Choroid plexus epithelial cell (primary cell): ENCODE measurements around a stretch of chr2.

GRCh38 chr2:12824994-12825619, 108.4 kb downstream of the TRIB2 start:
- RRBS = no CpG with 5 or more reads among the region's 9 CpGs

- RRBS = 4% methylated on average over 19 of the region's 106 CpGs
Measured at GRCh38 chr2:14634084-14635179, 1.9 kb downstream of the LRATD1 start.

- RRBS = no CpG with 5 or more reads among the region's 9 CpGs
Measured at GRCh38 chr2:15404422-15404957, 156.6 kb downstream of the NBAS start.

DNA sequence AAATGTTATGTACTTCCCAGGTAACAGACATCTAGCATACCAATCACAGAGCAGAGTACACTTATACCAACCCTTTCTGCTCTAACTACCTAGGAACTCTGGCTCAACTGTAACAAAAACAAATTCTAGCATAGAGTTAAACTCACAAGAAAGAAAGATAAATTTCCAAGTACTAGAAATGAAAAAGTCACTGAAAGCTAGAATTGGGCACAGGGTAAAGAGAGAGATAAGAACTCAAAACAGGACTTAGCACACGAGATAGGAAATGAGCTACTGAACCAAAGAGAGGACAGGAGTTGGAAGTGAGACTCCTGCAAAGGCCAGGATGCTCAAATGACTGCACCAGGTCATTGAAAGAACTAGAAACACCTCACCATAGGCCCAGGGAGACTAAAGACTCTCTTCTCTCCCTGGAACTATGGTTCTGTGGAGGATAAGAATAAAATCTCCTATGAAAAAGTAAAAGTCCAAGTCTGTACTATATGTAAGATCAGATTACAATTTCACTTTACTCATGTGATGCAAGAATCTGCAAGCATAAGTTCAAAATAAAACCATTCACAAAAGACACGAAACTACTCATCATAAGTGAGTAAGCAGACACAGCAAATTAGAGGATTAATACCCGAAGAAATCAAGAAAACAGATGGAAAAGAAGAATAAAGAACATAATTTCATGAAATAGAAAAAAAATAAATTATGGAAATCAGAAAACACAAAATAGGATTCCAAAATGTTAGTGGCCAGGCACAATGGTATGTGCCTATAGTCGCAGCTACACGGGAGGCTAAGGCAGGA, 6.6 kb downstream of the NBAS start:
- RRBS = no CpG with 5 or more reads among the region's 5 CpGs

- RRBS = no CpG with 5 or more reads among the region's 3 CpGs
Measured at GRCh38 chr2:15604827-15605329, 13.2 kb downstream of the DDX1 start.

DNA sequence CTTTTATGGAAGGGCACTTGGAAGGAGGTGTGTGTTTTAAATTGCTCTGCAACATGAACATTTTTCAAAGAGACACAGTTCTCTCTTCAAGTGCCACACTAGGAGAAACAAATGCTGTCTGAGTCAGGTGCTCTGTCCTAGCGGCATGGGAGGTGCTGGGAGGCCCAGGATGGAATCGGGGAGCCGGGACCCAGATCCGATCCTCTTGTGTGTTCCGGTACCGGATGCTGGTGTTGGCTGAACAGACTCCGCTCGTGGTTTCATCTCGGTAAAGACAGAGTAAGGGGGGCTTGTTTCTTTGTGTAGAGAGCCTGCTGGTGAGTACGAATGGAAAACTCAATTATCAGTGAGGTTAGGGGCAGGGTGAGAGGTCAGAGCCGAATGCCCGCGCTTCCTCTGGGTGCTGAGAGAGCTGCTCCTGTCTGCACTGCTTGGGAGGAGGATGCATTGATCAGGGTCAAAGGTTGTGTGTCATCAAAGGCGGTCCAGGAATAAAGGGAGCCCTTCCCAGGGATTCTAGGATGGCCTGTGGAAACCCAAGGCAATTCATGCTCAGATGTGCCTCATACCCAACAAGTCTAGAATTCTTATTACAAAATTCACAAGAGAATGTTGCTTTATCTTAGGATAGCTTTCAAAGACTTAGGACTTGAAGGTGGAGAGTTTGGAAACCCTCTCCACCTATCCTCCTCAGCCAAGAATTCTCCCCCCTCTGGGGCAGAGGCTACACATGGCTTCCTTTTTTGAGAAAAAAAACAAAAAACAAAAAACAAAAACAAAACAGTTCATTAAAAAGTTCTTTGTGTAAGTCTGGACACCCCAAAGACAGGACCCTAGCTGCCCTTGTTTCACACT, 143.9 kb downstream of the MYCN start:
- RRBS = no CpG with 5 or more reads among the region's 14 CpGs

DNA sequence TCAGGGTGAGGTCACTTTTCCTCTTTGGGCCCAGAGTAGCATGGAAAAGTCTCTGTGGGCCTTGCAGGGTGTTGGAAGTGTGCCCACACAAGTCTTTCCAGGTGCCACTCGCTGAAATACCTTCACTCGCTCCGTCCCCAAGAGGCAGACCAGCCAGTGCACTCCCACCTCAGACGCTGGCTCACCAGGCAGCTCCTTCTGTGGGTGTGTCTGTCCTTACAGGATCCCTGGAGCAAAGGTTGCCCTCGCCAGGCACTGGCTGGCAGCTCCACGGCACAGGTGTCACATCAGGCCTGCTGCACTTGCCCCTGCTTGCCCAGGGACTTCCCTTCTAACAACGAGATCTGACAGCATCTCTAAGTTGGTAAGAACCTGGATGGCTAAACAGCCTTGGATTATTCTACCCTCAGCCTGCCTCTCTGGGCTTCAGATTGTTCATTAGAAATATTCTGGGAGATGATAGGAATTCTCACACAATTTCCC, 261.9 kb downstream of the MYCN start:
- RRBS = no CpG with 5 or more reads among the region's 7 CpGs

DNA sequence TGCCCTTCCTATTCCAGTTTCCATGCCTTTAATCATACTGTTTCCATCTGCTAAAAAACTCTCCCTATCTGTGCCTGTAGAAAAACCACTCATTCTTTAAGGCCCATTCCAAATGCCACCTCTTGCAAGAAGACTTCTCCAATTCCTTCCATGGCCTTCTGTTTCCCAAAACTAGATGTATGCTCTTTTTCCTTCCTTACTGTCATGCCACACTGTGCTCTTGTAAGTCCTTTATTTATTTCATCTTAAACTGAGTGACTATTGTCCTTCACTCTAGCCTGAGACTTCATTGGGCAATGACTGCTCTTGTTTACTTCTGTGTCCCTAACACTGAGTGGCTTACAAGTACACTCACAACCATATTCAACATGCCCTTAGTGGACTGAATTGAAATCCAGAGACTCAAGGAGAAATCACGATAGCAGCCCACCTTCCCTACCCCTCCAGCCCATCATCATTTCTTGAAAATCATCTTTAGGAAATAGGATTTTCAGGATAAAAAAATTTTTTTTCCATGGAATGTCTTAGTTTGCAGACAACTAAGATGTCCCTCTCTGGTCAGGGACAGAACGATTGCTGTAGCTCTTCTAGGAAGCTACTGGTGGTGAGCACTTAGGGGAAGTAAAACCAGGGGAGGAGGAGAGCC, 80.8 kb downstream of the CYRIA start:
- RRBS = no CpG with 5 or more reads among the region's 2 CpGs

GRCh38 chr2:16620350-16621304, 45.0 kb downstream of the CYRIA start:
- RRBS = no CpG with 5 or more reads among the region's 4 CpGs

DNA sequence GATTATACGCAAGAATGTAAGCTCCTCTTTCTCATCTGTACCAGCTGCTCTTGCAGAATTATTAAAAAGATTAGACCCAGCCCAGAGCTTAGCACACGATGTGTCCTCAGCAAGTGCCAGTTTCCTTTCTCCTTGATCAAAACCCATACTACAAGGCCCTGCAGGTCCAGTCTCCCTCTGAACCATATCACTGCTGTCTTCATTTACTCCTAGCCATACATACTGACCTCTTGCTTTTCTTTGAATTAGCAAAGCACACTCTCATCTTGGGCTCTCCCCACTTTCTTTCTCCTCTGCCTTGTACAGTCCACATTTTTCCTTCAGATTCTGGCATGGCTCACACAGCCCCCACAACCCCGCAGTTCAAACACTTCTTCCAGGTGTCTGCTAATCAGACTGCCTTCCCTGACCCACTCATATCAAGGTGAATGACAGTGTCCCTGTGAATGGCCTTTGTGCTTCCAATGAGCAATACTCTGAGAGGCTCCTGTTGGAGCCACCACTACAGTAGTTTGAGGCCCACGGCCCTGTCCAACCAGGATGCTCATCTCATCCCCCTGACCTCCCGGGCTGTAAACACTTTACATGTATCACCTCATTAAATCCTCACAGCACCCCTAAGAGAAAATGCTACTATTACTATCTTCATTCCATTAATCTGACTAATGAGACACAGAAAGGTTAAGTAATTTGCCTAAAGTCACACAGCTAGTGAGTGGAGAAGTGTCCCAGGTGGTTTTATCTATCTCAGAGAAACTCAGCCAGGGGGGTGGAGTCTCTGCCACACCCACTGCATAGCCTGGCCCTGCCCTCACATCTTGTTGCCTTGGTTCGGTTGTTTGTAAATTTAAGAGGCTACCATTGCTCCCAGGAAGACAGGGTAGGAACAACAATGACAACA, 18.0 kb downstream of the CYRIA start:
- RRBS = no CpG with 5 or more reads among the region's 6 CpGs

- RRBS = no CpG with 5 or more reads among the region's 10 CpGs
Measured at GRCh38 chr2:16653584-16654376, 11.9 kb downstream of the CYRIA start.

- RRBS = no CpG with 5 or more reads among the region's 4 CpGs
Measured at GRCh38 chr2:16665157-16665416, 547 bp downstream of the CYRIA start.

- RRBS = no CpG with 5 or more reads among the region's 2 CpGs
Measured at GRCh38 chr2:17700029-17700616, 53.5 kb downstream of the SMC6 start.

DNA sequence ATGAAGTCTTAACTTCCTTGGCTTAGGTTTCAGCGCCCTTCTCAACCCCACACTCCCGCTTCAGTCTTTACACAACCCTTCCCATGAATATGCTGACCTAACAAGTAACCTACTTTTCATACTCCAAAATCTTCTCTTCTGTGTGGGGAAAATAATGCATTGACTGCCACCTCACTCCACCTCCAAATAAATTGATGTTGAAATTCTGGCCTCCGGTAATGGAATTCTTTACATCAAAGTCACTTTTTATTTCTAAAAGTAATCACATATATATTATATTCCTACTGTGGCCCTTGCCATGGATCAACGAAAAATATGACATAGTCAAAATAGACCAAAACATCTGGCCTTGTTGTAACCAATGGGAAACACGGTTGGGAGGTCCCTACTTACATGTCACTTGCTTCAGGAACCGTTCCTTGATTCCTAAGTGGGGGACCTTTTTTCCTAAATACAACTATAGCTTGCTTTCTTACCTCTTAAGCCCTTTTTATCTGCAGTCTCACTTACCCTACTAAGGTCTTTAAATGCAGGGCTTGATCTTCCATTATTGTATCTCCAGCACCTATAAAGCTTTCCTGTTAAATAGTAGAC, 1.0 kb downstream of the GEN1 start:
- RRBS = no CpG with 5 or more reads among the region's 6 CpGs

DNA sequence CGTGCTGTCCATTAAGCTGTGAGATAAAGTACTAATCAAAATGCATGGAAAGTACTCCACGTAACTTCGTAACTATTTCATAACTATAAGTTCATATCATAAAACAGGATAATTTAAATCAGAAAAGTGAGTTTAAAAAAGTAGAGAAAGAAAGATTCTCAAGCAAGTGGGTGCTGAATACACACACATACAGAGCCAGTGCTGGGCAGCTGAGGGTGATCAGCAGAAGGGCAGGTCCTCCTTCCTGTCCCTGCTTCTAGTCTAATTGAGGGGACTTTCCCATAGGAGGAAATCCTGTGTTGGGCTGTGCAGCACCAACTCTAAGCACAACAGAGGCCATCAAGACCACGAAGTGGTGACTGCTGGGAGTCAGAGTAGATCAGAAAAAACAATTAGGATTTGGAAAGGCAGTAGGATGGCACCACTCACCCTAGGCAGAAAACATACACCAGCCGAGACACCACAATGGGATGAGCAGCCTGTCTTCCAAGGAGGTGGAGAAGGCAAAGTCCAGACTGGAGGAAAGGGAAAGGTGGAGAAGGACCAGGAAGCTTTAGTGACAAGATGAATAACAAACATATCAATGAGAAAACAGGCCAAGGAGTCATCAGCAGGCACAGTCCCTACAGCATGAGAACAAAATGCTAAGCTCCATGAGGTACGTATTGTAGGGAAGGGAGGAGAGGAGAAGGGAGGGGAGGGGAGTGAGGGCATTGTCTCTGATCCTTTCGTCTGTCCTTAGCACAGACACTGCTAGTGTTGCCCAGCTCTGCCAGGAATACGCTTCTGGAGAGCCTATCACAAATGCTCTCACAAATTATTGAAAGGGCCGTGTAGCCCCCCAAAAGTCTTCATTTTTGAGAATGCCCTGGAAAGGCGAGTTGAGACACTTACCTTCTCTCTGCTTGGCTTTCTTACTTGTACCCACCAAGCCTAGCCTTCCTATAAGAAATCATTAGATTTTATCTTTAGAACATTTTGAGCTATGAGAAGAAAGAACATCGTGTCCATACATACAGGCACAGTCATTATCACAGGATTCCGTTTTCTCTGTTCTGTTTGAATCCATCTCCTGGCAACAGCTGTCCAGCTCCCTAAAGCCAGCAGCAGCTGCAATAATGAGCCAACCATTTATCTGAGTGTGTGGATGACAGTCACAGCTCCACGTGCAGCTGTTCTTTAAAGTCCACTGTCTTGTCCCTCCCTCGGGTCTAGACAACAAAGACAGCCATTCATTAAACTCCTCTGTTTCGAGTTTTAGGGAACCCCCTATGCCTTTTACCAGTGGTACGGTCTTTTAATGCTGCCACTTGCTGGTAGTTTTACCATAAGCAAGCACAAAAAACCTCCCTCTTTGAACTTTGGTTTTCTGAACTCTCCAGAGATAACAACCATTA, 16.6 kb upstream of the MSGN1 start:
- RRBS = no CpG with 5 or more reads among the region's 16 CpGs

DNA sequence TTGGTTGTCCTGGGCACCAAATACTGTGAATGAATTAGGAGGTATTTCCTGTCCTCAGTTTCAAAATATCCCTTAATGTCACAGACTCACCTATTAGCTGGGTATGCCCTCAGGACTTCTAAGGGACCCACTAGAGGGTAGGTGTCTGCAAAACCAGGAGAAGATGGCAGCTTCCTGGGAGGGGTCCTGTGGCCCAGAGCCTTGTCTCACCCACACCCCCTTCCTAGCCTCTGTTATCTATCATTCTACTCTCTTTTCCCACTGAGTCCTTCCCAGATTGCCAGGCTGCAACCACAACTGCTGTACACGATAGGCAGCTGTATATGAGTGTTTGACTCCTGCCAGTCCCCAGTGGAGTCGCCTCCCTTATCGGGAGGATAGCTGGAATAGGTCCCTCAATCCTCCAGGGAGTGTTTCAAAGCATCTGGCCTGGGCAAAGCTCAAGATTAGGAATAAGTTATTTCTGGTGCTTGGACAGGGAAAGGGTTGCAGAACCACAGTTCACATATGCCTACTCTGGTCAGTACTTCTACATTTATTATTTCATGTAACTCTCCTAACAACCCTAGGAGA, 4.7 kb downstream of the MSGN1 start:
- RRBS = no CpG with 5 or more reads among the region's 3 CpGs

DNA sequence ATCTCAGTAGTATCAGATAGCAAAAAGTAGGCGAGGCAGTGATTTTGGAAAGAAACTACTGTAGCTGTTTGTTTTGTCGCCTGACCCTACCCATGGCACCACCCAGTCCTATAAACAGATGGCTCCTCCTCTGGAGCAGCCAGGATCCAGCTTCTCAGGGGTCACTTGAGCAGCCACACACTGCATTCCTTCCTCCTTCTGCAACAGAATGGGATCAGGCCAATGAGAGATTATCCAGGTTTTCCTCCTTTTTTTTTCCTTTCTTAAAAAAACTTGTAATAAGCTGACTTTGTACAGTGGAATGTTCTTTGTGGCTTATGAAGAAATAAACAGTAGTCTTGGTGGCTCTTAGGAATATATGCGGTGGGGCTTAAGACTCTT, 98.6 kb downstream of the KCNS3 start:
- RRBS = no CpG with 5 or more reads among the region's 3 CpGs

- RRBS = no CpG with 5 or more reads among the region's 5 CpGs
Measured at GRCh38 chr2:18724245-18724935, 135.0 kb upstream of the NT5C1B start.

DNA sequence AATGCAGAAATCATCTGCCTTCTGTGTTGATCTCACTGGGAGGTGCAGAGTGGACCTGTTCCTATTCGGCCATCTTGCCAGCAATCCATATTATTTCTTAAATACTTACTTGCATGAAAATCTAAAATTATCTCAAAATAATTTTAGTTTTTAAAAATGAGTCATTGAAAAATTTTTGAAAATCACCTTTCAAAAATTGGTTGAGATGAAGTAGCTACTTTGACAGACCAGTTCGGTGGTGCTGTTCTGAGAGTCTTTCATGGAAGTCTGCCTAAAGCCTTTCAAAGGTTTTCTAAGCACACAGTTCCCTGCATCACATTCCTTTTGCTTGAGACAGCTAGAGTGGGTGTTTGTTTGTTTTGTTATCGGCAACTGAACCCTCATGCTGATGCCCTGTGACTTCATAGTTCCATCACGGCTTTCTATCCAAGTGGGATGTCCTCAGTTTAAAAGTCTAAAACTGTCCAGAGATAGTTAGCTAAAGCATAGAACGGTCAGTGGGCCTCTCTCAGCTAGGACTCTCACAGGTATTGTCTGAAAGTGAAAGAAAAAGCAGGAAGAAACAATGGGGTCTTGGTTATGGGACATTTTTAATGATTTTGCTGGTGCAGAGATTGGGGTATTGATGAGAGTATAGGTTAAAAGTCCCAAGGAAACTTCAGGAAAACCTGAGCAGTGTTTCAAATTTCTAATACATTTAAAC, 337.4 kb downstream of the OSR1 start:
- RRBS = no CpG with 5 or more reads among the region's 5 CpGs